Peripheral blood mononuclear cell (primary cell): ENCODE results near the gene USP36.

DNA sequence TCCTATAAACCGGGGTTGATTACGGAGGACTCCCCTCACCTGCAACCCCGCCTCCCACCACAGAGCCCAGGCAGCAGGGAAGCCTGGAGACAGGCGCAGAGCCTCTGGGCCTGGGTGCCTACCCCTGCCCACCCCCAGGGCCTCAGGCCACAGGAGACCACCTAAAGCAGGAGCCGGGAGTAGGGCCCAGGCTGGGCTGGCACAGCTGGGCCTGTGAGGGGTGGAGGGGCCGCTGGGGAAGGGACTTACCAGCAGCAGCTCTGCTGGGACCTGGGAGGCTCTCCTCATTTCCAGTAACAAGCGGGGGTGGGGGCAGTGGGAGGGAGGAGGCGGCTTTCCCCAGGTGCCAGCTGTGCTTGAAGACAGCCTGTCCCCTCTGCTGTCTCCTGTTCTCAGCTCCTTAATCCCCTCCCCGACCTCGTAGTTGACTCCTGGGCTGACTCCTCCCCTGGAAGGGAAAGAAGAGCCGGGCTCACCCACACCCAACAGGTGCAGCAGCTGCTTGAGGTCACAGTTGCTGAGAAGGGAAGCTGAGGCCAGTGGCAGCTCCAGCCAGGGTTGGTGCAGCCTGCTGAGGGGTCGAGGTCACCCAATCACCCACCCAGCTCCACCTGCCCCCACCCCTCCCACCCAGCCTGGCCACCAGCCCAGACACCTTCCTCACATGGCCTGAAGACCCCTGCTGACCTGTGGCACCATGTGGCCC is 46.9 kb downstream of the TMEM235 start:
- PRO-cap, 8 experiments, result no peak in any of the 8 experiments

GRCh38 chr17:78313454-78314736 is 46.0 kb downstream of the SOCS3 start:
- PRO-cap, 8 experiments, result no peak in any of the 8 experiments

GRCh38 chr17:78359359-78360024 is 385 bp downstream of the SOCS3 start:
- PRO-cap, 8 experiments, result peak in 5 of 8 experiments; most common plus-strand start chr17:78359513 (in 1); most common minus-strand start chr17:78359639 (in 3)

GRCh38 chr17:78504988-78505414 is 72.2 kb downstream of the DNAH17 start:
- PRO-cap, 8 experiments, result no peak in any of the 8 experiments

GRCh38 chr17:78677649-78678032 is 100.4 kb upstream of the DNAH17 start:
- PRO-cap, 8 experiments, result peak in 6 of 8 experiments; most common minus-strand start chr17:78677796 (in 4)

- PRO-cap, 8 experiments, result peak in 4 of 8 experiments; most common minus-strand start chr17:78785622 (in 3)
Measured at GRCh38 chr17:78785489-78785857, 3.4 kb upstream of the CYTH1 start.

DNA sequence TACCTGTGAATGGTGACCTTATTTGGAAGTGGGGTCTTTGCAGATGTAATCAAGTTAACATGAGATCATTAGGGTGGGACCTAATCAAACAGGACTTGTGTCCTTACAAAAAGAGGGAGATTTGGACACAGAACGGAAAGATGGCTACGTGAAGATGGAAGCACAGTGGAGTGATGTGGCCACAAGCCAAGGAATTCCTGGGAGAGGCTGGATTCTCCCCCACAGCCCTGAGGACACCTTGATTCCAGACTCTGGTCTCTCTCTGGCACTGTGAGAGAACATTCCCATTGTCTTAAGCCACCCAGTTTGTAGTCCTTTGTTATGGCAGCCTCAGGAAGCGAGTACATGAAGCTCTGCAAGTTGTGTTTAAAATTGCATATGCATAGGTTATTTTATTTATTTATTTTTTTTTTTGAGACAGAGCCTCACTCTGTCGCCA is 5.7 kb upstream of the CYTH1 start:
- PRO-cap, 8 experiments, result peak in 3 of 8 experiments; most common minus-strand start position 134 of the sequence (in 1)

- PRO-cap, 8 experiments, result peak in 5 of 8 experiments; most common minus-strand start chr17:78829082 (in 4)
Measured at GRCh38 chr17:78828271-78829200, 12.1 kb downstream of the USP36 start.

GRCh38 chr17:78840713-78840979 is at the start of gene USP36:
TSS of gene USP36 (minus strand) at chr17:78840814.
- PRO-cap, 8 experiments, result peak in 8 of 8 experiments; most common minus-strand start chr17:78840814 (in 7)

DNA sequence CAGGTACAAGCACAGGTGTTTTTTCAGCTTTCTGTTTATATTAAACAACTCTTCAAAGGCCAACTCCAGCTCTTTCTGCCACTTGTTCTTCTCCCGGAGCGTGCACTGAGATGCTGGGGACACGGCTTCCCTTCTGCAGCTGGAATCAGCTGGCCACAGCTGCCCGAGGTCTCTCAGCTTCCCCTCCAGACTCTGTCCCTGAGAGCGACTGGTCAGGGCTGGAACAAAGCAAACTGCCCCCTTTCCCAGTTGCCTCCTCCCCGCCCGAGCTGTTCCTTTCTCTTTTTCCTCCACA is 11.6 kb downstream of the CEP295NL start:
- PRO-cap, 8 experiments, result no peak in any of the 8 experiments

DNA sequence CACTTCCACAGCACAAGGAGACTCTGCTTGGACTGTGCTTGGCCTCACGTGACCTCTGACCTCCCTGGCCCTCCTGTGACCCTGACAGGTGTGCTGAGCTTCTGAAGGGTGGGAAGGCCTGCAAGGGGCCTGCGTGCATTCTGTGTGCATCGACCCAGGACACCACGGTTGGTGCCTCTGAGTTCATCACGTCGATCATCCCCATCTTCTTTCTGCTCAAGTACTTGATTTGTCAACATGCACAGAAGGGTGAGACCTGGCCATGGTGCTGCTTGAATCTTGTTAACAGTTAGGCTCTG is 4.7 kb downstream of the CEP295NL start:
- PRO-cap, 8 experiments, result peak in 6 of 8 experiments; most common minus-strand start position 203 of the sequence (in 6)

DNA sequence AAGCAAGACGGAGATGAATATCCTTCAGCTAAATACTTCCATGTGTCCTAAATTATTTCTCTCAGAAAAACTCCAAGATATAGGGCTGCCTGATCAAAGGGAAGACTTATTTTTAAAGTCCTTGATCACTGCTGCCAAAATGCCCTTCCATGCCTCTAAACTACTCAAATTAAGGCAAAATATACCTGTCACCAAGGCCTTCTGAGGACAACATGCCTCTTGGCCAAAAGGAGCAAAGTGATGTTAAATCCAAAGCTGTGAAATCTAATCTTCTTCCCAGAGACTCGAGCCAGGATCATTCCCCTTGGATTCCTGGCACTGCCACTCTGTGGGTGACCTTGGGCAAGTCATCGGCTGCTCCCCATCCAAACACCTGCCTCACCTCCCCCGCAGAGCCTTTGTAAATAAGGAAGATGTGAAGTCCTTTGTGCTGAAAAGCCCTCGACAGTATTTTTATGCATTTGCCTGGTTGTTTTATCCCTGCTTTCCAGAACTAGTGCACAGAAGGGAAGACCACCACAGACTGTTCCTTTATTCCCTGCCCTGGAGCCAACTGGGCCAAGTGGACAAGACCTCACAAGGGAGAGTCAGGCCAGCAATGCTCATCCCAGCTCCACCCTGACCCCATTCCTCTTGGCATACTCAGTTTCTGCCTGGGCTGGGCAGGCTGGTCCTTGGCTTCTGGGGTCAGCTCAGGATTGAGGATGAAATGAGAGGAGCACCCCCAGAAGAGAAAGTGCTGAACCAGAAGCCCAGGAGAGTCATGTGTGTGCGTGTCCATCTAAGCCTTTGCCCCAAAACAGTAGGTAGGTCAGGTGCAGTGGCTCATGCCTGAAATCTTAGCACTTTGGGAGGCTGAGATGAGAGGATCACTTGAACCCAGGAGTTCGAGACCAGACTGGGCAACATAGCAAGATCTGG is 5.5 kb upstream of the CEP295NL start:
- PRO-cap, 8 experiments, result peak in 3 of 8 experiments; most common minus-strand start position 395 of the sequence (in 1)

GRCh38 chr17:78975076-78975663 is 4.6 kb downstream of the LGALS3BP start:
- PRO-cap, 8 experiments, result no peak in any of the 8 experiments

DNA sequence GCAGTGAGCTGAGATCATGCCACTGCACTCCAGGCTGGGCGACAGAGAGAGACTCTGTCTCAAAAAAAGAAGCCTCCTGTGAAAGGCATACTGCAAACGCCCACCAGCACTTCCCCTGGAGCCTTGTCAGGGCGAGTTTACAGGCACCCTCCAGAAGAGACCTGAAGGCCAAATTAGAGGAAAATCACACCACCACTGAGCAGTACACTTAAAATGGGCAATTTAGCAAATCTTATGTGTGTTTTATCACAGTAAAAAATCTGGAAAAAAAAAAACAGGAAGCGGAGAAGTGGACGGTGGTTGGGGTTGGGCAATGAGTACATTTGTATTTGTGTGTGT is 16.0 kb upstream of the ENGASE start:
- PRO-cap, 8 experiments, result no peak in any of the 8 experiments

GRCh38 chr17:79092213-79092553 is 17.6 kb downstream of the ENGASE start:
- PRO-cap, 8 experiments, result peak in 1 of 8 experiments; most common plus-strand start chr17:79092453 (in 1)

- PRO-cap, 8 experiments, result no peak in any of the 8 experiments
Measured at GRCh38 chr17:79664886-79665771, 54.3 kb upstream of the RBFOX3 start.

DNA sequence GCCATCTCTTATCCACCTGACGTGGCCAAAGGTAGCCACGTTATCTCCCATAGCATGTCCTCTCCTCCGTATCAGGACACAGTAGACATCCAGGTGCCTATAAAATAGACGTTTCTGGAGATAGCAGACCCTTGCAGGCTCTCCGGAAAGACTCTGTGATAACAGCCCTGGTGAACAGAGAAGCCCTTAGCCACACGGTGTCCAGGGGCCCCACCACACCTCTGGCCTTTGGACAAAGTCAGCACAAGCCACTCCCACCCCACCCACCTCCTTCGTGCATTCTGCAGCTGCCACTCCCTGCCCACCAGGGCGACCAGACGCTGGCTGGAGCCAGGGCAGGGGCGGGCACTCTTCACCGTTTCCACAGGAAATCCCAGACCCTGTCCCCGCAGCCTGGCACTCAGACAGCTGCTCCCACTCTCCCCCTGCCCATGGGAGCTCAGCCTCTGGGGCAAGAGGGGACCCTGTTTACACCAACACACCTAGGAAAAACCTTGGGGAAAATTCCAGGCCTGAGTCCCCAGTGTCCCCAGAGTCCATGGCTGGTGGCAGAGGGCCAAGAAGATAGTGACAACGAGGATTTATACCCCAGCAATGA is 15.4 kb upstream of the ENPP7 start:
- PRO-cap, 8 experiments, result no peak in any of the 8 experiments

DNA sequence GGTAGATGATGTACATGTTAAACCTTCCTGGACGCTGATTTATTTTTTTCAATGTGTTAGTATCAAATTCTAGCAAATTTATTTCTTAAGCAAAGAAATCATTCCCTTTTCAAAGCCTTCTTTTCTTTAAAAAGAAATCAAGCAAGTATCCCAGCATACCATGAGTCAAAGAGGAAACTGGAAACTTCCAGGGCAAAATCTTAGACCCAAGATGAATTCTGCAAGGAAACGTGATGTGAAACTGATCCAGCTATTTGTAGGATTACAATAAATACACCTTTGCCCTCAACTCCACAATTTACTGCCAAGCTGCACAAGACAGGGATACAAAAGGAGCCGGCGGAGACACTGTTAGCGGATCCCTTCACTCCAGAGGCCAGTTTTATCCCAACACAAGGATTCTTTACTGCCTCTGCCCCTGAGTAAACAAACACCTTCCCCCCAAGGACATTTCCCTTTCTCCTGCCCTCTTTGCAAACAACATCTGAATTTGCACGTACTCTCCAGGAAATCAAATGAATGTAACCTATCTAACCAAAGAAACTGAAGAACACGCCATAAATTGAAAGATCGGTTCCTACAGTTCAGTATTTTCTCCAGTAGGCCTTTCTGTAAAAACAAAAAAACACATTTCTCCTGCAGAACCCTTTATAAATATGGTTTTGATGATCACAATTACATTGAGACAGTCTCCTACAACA is 1.6 kb upstream of the CBX2 start:
- PRO-cap, 8 experiments, result no peak in any of the 8 experiments

DNA sequence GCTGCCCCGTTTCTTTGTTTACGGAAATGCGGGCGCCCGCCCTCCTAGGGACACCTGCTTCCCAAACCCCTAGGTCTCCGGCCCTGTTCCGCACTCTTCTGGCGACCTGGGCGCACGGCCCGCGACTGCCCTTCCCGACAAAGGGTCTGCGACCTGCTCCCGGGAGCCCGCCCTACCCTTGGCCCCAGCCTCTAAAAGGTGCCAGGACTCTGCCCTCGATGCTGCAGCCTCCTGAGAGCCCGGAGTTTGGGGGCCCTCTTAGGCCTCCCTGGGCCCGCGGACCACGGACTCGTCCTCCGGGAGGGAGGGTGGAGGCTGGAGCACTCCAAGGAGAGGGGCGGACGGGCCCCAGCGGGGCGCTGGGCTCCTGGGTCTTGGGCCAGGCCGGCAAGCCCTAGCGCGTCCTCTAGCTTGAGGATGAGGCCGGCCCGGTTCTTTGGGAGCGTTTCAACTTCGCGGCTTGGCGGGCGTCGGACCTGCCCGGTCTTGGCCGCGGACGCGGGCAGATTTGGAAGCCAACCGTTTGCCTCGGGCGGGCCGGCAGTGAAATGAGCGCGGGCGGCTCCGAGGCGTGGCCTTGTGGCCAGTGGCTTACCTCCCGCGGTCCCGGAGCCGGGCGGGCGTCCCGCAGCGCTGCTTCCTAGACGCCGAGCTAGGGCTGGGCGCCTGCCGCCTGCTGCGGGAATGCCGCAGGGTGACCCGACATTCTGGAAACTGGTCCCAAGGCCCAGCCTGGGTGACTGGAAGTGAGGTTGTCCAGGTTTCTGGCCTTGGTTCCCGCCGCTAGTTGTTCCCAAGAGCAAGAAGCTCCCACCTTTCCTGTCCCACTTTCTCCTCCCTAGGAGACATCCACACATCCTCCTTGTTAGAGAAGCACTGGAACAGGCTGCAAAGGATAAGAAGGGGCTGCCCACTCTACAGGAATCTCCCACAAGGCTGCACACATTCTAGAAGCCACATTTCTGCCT is 4.2 kb upstream of the CBX8 start:
- PRO-cap, 8 experiments, result no peak in any of the 8 experiments

GRCh38 chr17:79829116-79829315 is 10.2 kb downstream of the CBX4 start:
- PRO-cap, 8 experiments, result no peak in any of the 8 experiments